Lung (tissue), 4 donors: ENCODE results near the gene CNNM3.

- PRO-cap = no peak
- RAMPAGE, long total RNA = no peak
- RRBS = no CpG with 5 or more reads among the region's 8 CpGs
Observed at GRCh38 chr2:96469959-96470355, 35.2 kb downstream of the NEURL3 start.

DNA sequence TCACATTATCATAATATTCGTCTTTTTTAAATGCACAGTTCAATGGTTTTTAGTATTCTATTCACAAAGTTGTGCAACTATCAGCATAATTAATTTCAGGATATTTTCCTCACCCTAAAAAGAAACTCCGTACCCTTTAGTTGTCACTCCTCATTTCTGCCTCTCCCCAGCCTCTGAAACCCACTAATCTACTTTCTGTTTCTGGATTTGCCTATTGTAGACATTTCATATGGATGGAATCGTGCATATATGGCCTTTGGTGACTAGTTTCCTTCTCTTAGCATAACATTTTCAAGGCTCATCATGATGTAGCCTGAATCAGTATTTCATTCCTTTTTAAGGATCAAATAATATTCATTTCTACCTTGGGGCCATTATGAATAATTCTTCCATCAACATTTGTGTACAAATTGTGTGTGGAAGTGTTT lies 18.5 kb downstream of the NEURL3 start:
- PRO-cap = no peak
- RAMPAGE, long total RNA = no peak
- RRBS = no CpG with 5 or more reads among the region's 3 CpGs

- PRO-cap = no peak
- RAMPAGE, long total RNA = no peak
- RRBS = no CpG with 5 or more reads among the region's 30 CpGs
Observed at GRCh38 chr2:96537796-96538615, 1.5 kb downstream of the ARID5A start.

DNA sequence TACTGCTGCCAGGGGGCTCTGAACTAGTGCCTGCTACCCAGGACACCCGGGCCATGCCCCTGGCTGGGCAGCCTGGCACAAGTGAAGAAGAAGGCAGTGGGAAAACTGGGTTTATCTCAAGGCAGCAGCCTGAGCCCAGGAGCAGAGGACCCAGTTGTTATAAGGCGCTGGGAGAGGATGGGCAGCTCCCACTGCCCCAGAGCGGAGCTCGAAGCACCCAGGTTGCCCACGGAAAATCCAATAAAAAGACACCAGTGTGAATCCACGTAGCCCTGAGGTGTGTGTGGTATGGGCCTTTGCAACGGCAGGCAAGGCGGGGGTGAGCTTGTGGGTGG lies 15.8 kb downstream of the ARID5A start:
- PRO-cap = no peak
- RAMPAGE, long total RNA = no peak
- RRBS = no CpG with 5 or more reads among the region's 8 CpGs

GRCh38 chr2:96552836-96553418 lies 16.4 kb downstream of the ARID5A start:
- PRO-cap = no peak
- RAMPAGE, long total RNA = no peak
- RRBS = no CpG with 5 or more reads among the region's 10 CpGs

- PRO-cap = no peak
- RAMPAGE, long total RNA = no peak
- RRBS = no CpG with 5 or more reads among the region's 21 CpGs
Observed at GRCh38 chr2:96553419-96554364, 17.1 kb downstream of the ARID5A start.

GRCh38 chr2:96594617-96595785 lies 43.1 kb downstream of the KANSL3 start:
- PRO-cap = no peak
- RAMPAGE, long total RNA = no peak
- RRBS = no CpG with 5 or more reads among the region's 15 CpGs

DNA sequence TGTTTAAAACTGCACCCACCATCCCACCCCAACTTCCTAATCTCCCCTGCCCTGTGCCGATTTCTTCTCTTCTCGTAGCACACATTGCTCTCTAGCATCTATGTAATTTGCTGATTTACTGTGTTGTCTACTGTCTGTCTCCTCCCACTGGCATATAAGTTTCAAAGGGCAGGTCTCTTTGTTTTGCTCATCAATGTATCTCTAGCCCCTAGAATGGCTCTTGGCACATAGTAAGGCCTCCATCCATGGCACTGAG lies 5.7 kb downstream of the CNNM4 start:
- PRO-cap = no peak
- RAMPAGE, long total RNA = no peak
- RRBS = no CpG with 5 or more reads among the region's 2 CpGs

DNA sequence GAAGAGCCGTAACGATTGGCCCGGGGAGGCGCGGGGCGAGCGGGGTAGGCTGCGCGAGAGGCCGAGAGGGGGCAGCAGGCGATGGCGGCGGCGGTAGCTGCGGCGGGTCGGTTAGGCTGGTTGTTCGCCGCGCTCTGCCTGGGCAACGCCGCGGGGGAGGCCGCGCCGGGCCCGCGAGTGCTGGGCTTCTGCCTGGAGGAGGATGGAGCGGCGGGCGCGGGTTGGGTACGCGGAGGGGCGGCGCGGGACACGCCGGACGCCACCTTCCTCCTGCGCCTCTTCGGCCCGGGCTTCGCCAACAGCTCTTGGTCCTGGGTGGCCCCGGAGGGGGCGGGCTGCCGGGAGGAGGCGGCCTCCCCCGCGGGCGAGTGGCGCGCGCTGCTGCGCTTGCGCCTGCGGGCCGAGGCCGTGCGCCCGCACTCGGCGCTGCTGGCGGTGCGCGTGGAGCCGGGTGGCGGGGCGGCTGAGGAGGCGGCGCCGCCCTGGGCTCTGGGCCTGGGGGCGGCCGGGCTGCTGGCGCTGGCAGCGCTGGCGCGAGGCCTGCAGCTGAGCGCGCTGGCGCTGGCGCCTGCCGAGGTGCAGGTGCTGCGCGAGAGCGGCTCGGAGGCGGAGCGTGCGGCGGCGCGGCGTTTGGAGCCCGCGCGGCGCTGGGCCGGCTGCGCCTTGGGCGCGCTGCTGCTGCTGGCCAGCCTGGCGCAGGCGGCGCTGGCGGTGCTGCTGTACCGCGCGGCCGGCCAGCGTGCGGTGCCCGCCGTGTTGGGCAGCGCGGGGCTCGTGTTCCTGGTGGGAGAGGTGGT lies at the start of gene CNNM3:
TSS of gene CNNM3 (plus strand) at position 72 of the 797 bp plus-strand sequence.
- PRO-cap = bidirectional peak, plus-strand start at position 56 of the sequence, minus-strand start outside the sequence; bidirectional peak, plus-strand start at position 419 of the sequence, minus-strand start at position 300 of the sequence
- RAMPAGE, long total RNA = no peak
- RRBS = 2% methylated on average over 45 of the region's 117 CpGs

GRCh38 chr2:96832507-96833811 lies 10.9 kb downstream of the ANKRD23 start:
- PRO-cap = no peak
- RAMPAGE, long total RNA = no peak
- RRBS = 17% methylated on average over 1 of the region's 30 CpGs

DNA sequence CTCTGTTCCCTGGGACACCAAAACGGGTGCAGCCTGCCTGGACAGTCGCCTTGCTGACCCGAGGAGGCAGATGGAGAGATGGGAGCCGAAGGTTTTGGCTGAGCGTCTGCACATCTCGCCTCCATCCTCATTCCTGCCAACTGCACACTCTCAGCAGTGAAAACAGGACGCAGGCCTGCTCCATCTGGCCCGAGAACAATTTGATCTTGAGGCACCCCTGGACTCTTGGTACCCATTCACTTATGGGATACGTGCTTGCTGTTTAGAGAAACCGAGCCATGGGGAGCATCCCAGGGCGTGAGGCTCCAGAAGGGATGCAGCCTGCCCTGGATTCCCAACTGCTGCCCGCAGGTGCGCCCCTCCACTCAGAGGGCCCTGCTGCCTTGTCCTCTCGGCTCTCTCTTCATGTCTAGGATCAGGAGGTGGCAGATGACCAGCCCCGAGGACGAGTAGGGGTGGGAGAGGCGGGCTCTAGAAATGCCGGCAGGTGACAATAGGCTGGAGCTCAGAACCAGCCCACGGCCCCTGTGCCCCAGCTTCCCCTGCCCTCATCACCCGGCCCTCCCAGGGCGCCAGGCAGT lies 9.1 kb upstream of the SEMA4C start:
- PRO-cap = no peak
- RAMPAGE, long total RNA = no peak
- RRBS = 92% methylated on average over 2 of the region's 21 CpGs

- PRO-cap = no peak
- RAMPAGE, long total RNA = no peak
- RRBS = no CpG with 5 or more reads among the region's 4 CpGs
Observed at GRCh38 chr2:96899481-96899825, 29.6 kb upstream of the SEMA4C start.

DNA sequence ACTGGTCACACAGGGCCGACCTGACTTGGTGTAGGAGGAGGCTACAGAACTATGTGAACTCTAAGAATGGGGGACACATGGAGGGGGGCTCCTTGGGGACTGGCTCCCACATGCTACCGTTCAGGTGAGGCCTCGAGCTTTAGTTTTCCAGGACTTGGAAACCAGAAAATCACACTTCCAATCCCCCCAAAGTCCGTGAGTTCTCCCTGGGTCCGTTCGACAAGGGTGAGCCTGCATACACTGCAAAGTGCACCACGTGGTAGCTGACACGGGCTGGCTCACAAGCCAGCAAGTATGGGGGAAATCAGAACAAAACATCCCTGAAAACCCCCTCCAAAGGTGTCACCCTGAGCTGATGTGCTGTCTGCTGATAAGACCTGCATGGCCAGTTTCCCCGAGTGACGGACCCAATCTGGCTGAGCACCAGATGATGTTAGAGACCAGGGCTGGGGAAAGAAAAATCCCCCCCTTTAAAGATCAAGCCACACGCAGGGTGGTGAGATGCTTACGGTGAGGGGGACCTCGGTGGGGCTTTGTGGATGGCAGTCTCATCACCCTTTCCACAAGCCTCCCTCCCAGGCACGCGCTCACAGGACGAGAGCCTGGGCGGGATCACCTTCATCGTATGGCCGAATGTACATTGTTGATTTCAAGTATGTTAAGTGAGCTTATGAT lies 54.3 kb upstream of the SEMA4C start:
- PRO-cap = no peak
- RAMPAGE, long total RNA = no peak
- RRBS = no CpG with 5 or more reads among the region's 19 CpGs

DNA sequence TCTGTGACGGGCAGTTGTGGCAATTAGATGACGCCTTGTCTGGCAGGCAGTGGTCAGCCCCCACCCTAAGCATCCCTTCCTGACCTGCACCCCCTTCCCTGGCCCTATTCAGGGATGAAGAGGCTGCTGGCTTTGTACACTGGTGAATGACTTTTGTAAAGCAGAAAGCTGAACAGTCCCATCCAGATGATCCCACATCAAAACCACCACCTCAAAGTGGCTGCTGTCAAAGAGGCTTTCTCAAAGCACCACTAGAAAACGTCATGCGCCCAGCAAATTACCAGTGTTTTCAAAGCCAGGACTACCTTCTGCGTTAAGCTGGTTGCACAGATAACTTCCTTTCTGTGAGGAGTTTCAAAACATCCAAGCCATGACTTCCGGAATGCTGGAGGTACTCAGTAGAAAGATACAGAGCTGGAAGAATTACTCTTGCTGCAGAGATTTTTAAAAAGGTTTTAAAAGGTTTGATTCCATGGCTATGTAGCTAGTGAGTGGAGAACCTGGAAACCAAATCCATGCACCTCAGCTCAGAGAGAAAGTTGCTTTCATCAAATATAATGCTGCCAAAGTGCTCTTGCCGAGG lies 23.5 kb downstream of the FAM178B start:
- PRO-cap = no peak
- RAMPAGE, long total RNA = no peak
- RRBS = no CpG with 5 or more reads among the region's 7 CpGs

GRCh38 chr2:97216869-97217657 lies 104.1 kb downstream of the ANKRD36 start:
- PRO-cap = no peak
- RAMPAGE, long total RNA = no peak
- RRBS = no CpG with 5 or more reads among the region's 6 CpGs

- PRO-cap = no peak
- RAMPAGE, long total RNA = no peak
- RRBS = no CpG with 5 or more reads among the region's 8 CpGs
Observed at GRCh38 chr2:97549135-97549895, 40.4 kb downstream of the ANKRD36B start.

GRCh38 chr2:97727926-97728766 lies 14.8 kb downstream of the ZAP70 start:
- PRO-cap = no peak
- RAMPAGE, long total RNA = no peak
- RRBS = no CpG with 5 or more reads among the region's 14 CpGs

- PRO-cap = no peak
- RAMPAGE, long total RNA = no peak
- RRBS = no CpG with 5 or more reads among the region's 8 CpGs
Observed at GRCh38 chr2:97786906-97787822, 73.8 kb downstream of the ZAP70 start.

DNA sequence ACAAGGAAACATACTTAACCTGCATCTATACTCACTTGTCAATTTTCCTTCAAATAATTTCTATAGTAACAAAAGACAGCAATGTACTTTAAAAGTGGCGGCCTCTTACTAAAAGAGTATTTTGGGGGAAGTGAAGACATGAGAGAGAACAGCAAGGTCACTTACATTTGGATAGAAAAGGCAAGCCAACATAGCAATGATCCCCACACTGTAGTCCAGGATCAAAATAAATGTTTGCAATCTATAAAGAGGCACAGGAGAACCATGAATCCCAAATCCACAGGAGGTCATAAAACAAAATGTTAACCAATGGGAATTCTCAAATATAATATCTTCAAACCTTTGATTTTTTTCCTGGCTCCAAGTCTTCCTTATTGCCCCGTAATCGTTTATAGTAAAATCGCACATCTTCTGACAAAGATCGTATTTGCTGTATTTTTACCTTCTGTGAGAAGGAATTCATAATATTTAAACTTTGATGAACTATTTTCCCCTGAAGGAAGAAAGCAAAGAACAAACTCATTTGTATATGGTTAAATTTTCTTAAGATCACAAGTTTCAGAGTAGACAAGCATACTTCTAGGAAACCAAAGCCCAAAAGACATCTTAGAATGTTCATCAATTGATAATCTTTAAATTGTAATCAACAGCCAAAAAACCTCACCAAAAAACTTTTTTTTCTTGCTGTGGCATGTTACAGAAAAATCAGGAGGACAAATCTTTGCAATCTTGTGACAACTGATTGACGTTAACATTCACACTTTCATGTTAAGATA lies 92.0 kb downstream of the ZAP70 start:
- PRO-cap = no peak
- RAMPAGE, long total RNA = no peak
- RRBS = no CpG with 5 or more reads among the region's 6 CpGs

GRCh38 chr2:97854386-97855316 lies 141.1 kb downstream of the TMEM131 start:
- PRO-cap = no peak
- RAMPAGE, long total RNA = no peak
- RRBS = no CpG with 5 or more reads among the region's 6 CpGs